Pulmonary artery (tissue), 1 donor: ENCODE measurements around the gene GPAM.

- PRO-cap: no peak
Measured at GRCh38 chr10:110076181-110077423, 68.8 kb downstream of the ADD3 start.

DNA sequence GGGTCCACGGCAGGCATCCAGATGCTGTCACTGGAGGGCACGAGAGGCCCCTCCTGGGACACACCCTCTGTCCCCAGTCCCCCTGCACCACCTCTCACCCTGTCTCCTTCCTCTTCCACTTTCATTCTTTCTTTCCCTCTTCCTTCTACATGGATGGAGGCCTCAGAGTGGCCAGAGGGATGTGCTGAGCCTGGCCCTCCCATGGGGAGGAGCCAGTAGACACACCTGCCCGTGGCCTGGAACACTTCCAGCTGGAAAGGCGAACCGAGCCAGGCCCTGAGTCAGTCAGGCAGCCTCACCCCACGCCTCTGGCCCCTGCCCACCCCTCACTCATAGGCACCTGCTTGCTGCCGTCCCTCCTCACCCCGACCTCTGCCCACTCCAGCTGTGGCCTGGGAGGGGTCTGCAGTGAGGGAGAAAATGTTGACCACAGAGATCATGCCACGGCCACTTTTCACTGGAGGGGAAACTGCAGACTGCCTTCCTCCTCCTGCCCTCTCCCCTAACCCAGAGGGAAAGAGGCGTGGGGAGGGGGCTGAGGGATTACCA, 55.9 kb upstream of the MXI1 start:
- PRO-cap: no peak

DNA sequence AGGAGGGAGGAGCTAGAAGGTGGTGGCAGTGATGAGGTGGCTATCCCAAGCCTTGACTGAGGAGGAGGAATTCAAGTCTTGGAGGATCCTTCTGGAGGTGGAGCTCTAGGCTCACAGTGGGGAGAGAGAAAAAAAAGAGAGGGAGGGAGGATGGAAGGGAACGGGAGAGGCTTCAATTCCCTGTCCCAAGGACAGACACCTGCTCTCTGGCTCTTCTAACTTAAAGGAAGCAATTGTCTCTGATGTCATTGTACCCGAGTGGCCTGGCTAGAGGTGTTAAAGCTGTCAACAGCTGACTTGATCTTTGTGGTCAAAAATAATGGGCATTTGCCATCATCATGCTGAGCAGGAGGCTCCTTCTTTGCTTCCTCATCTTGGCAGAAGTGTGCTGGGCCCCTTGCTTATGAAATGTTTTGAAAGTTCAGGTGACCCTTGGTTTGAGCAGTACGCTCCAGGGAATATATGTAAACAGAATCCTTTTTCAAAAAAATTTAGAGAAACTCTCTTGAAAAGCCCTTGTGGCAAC, 8.4 kb downstream of the MXI1 start:
- PRO-cap: bidirectional peak, plus-strand start at position 82 of the sequence, minus-strand start at position 58 of the sequence

DNA sequence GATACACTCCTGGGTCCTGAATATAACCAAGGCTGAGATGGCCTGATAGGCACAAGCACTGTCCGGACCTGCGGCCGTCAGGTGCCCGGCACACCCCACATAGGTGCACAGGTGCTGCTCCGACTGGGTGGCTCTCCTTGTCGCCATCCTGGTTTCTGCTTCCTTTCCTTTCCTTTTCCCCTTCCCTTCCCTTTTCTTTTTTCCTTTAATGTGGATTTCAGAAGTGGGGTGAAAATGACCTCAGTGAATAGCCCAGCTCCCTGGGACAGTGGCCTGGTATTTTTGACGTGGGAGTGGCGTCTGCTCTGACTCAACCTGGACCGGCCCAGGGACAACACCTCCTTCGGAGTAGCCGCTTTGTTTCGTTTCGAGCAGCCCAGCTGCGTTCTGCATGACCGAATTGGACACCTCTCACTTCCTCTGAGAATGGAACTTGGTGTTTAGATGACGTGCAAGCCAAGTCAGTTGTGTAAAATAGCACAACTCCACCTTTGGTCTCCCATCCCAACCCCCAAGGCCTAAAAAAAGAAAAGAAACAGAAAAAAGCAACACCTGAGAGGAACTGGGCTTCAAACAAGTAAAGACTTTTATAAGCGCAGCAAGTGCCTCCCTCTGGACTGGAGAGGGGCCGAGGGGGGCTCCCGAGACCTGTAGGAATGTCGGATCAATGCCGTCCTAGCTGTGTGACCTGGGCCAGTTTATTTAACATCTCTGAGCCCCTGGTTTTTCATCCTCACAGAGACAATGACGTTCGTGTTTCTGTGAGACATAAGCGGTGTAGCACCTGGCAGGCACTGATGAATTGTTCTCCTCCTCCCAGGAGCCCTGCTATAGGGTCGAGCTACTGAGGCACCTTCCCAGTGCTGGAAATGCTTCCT, 51.9 kb upstream of the SMNDC1 start:
- PRO-cap: no peak

DNA sequence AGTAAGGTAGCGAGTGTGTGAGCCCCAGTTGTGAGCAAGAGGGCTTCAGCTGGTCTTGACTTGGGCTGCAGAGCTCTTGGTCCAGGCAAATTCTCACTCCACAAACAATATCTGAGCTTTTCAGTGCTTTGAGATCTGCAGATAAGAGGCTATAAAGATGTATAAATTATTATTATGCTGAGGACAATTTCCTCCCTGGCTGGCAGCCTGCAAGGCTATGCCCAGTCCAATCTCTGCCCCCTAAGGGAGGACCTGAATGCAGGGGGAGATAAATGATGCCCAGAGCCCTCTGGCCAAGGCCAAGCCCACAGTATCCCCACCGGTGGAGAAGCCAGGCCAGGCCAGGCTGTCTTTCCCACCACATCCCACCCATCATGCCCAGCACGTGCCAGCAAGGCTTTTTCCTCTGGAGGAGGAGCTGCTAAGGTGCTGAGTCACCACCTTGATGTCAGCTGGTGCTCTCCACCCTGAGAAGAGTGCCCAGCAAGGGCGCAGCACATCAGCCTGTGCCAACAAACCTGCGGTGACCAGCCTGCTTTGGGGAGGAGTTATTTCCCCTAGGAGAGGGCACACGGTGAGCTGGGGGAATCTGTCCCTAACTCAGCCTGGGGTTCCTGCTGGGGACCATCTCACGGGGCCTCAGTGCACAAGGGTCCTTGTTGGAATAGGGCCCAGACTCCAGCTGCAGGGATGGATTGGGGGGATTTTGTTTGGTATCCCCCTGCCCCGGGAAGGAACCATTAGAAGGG, 80.4 kb upstream of the DUSP5 start:
- PRO-cap: no peak

DNA sequence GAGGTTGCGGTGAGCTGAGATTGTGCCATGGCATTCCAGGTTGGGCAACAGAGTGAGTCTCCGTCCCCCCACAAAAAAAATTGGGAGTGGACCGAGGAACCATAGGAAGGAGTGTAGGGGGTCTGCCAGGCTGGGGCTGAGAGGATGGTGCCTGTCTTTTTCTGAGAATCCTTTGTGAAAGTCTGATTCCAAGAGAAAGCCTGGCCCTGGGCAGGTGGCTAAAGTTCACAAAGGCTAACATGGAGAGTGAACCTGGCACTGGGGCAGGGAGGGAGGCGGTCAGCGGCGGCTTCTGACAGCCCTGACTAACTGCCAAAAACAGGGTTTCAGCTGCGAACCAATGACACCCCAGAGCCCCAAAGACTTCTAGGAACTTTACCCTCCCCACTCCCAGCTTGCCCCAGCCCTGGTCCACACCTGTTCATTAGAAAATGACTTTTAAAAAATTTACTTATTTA, 61.2 kb upstream of the DUSP5 start:
- PRO-cap: no peak

GRCh38 chr10:110447020-110447866, 50.5 kb upstream of the DUSP5 start:
- PRO-cap: no peak

GRCh38 chr10:110459929-110461012, 37.4 kb upstream of the DUSP5 start:
- PRO-cap: no peak

- PRO-cap: no peak
Measured at GRCh38 chr10:110491255-110491597, 6.5 kb upstream of the DUSP5 start.

GRCh38 chr10:110508145-110508941, 10.6 kb downstream of the DUSP5 start:
- PRO-cap: no peak

DNA sequence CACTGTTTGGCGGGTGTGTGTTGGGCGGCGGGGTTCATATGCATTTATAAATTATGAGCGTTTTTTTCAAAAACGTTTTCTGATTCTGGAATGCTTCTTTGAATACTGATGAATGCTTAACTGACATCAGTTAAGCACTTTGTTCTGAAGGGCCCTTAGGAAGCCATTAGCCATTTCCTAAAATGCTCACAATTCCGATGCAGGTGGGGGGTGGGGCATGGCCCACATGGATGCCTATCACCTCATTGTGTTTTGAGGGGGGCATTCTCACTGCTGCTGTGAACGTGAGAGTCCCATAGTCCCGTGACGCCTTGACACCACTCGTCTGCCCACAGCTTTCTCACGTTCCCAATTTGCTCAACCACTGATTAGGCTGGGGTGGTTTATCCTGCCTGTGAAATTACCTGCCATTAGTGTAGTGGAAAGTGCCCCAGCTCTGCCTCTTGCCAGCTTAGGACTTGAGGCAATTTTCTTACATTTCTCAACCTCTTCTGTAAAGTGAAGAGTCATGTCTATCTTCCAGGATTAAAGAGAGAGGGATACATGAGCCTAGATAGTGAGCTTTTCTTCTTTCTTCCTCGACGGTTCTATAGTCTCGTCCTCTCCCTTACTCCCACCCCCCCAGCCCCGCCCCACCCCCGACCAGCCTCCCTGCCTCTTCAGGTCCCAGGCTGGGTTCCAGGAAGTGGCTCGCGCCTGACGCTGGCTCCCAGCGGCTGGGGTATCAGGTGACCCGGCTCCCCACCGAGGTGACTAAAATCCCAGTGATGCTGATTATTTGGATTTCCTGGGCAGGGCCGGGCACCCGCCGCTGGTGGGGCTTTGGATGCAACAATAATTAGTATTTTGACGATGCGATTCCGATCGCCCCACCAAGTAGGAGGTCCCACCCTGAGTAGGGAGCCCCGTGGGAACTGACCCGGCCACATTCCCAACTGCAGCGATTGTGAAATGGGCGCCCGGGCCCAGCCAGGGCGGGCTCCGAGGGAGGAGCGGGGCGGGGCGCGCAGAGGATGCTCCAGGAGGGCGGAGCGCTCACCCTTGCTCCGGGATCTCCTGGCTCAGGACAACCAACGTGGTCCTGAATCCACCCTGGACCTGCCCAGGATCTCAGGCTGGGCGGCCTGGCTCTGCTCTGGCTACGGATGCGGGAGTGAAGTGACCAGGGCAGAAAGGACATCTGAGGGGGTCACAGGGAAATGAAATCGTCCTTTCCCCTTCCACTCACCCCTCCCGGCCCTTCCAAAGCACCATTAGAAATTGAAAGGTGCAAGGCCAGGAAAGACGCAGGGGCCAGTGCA, 32.2 kb downstream of the DUSP5 start:
- PRO-cap: no peak

GRCh38 chr10:110846348-110846658, 25.4 kb upstream of the PDCD4 start:
- PRO-cap: no peak

- PRO-cap: no peak
Measured at GRCh38 chr10:110864425-110865236, 7.1 kb upstream of the PDCD4 start.

DNA sequence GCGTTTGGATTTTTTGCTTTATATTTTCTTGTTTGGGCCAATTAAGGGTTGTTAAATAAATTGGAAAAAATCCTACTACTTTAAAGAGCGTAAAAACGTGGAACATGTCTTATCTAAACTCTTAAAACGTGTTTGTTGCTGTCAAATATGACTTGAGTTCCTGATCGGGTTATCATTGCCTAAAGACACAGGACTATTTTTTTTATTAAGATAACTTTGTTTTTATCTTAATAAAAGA, 1.8 kb downstream of the PDCD4 start:
- PRO-cap: no peak

- PRO-cap: bidirectional peak, plus-strand start at chr10:110918688, minus-strand start at chr10:110918508
Measured at GRCh38 chr10:110918011-110919082, 633 bp downstream of the BBIP1 start.

- PRO-cap: no peak
Measured at GRCh38 chr10:111076073-111076656, 664 bp upstream of the ADRA2A start.

GRCh38 chr10:111297795-111297994, 220.9 kb downstream of the ADRA2A start:
- PRO-cap: no peak

DNA sequence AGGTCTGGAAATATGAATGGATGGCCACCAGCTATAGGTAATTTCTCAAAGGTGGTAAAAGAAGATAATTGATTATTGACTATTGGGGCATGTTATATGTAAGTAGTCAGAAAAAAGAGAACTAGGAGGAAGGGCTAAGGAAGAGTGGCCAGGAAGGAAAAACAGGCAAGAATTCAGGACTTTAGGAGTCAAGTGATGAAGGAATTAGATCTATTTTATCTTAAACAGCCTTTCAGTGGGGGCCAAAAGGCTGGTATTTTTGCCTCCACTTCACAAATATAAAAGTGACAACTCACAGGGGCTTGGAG, 208.1 kb downstream of the GPAM start:
- PRO-cap: no peak

GRCh38 chr10:112083203-112083699, 100.3 kb downstream of the GPAM start:
- PRO-cap: no peak

GRCh38 chr10:112183456-112184309, at the start of gene GPAM:
Gene GPAM, minus strand, starts transcription at chr10:112183765.
- PRO-cap: bidirectional peak, plus-strand start at chr10:112183818, minus-strand start at chr10:112183748